Endothelial cell of umbilical vein (primary cell): ENCODE measurements around the gene OR7A5.

DNA sequence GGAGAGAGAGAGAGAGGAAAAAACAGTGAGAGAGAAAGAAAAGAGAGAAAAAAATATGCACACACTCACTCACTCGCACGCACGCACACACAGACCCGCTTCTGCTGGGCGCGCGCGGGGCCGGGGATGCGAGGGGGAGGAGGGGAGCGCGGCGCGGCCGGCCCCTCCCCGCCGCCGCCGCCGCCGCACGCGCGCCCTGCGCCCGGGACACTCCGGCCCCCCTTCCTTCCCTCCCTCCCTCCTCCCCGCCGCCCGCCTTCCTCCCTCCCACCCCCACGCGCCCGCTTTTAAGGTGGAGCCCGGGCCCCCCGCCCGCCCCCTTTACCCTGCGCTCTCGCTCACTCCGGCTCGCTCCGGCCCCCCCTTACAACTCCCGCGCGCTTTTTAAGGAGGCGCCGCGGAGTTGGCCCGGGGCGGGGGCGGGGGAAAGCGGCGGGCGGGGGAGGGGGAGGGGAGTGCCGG lies 5.1 kb upstream of the C19orf67 start:
- PRO-cap = bidirectional peak, plus-strand start outside the sequence, minus-strand start at position 360 of the sequence
CAGE:
- cytosol, long polyA minus RNA = no peak
- cytosol, long polyA plus RNA = no peak
- long polyA plus RNA = no peak
- nucleus, long polyA minus RNA = start-site peak on the minus strand centred at position 132 of the sequence, 21 bp wide, 8 reads
- nucleus, long polyA plus RNA = no peak

GRCh38 chr19:14091075-14092065 lies 5.8 kb upstream of the C19orf67 start:
- PRO-cap = bidirectional peak, plus-strand start at chr19:14091212, minus-strand start at chr19:14090972
CAGE:
- cytosol, long polyA minus RNA = no peak
- cytosol, long polyA plus RNA = no peak
- long polyA plus RNA = no peak
- nucleus, long polyA minus RNA = no peak
- nucleus, long polyA plus RNA = start-site peak on the minus strand at chr19:14091682-14091801, 17 and 36 reads in 2 replicates

DNA sequence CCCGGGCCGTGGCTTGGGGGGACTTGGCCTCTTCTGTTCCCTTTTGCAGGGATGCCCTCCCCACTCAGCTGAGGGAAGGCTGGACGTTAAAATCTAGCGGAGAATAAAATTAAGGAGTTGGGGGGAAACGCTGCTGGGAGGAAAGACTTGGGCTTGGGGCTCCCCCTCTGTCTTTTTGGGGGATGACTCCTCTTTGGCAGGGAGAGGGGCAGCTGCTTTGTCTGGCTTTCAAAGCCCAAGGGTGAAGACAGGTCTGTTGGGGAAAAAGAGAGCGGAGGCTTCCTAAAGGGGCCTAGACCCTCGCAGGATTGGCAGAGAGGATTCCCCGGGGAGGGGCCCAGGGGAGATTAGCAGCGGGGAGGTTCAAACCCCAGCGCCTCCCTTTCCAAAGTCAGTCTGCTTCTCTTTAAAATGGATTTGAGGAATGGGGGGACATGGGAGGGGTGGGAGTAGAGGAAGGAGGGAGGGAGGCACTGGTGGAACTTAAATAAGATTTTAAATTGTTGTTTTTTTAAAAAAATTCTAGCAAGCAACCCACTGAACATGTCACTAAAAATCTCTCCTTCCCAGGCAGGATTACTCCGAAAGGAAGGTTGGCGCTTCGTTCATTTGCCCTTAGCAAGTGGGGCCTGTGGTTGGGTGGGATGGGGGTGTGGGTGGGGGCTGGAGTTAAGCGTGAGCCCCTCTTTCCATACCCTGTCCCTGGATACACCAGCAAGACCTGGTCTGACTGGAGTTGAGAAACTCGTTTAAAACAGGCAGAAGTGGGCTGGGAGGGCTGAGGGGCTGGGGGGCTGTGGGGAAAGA lies 6.7 kb upstream of the C19orf67 start:
- PRO-cap = no peak
CAGE:
- cytosol, long polyA minus RNA = no peak
- cytosol, long polyA plus RNA = no peak
- long polyA plus RNA = no peak
- nucleus, long polyA minus RNA = no peak
- nucleus, long polyA plus RNA = no peak

- PRO-cap = no peak
CAGE:
- cytosol, long polyA minus RNA = no peak
- cytosol, long polyA plus RNA = no peak
- long polyA plus RNA = no peak
- nucleus, long polyA minus RNA = no peak
- nucleus, long polyA plus RNA = no peak
Measured at GRCh38 chr19:14114720-14115338, 2.7 kb downstream of the PRKACA start.

GRCh38 chr19:14115626-14116083 lies 1.9 kb downstream of the PRKACA start:
- PRO-cap = no peak
CAGE:
- cytosol, long polyA minus RNA = no peak
- cytosol, long polyA plus RNA = no peak
- long polyA plus RNA = no peak
- nucleus, long polyA minus RNA = no peak
- nucleus, long polyA plus RNA = no peak

DNA sequence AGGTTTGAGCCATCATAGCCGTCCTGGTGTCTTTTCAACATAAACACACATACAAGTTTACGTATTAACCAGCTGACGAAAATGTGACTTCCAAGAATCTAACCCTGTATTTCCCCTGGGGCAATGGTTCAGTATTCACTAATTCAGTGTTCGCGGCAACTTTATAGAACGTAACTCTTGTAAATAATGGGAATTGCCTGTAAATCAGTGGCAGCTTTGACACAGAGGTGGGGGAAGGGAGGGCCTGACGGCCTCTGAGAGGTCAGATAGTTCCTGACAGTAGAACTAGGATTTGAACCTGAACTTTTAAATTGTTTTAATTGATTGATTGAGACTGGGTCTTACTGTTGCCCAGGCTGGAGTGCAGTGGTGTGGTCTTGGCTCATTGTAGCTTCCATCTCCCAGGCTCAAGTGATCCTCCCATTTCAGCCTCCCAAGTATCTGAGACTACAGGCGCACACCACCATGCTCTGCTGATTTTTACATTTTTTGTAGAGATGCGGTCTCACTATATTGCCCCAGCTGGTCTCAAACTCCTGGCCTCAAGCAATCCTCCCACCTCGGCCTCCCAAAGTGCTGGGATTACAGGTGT lies 7.8 kb upstream of the PRKACA start:
- PRO-cap = no peak
CAGE:
- cytosol, long polyA minus RNA = no peak
- cytosol, long polyA plus RNA = no peak
- long polyA plus RNA = no peak
- nucleus, long polyA minus RNA = no peak
- nucleus, long polyA plus RNA = no peak

- PRO-cap = no peak
CAGE:
- cytosol, long polyA minus RNA = no peak
- cytosol, long polyA plus RNA = no peak
- long polyA plus RNA = no peak
- nucleus, long polyA minus RNA = no peak
- nucleus, long polyA plus RNA = no peak
Measured at GRCh38 chr19:14162512-14163588, 26.5 kb upstream of the ASF1B start.

DNA sequence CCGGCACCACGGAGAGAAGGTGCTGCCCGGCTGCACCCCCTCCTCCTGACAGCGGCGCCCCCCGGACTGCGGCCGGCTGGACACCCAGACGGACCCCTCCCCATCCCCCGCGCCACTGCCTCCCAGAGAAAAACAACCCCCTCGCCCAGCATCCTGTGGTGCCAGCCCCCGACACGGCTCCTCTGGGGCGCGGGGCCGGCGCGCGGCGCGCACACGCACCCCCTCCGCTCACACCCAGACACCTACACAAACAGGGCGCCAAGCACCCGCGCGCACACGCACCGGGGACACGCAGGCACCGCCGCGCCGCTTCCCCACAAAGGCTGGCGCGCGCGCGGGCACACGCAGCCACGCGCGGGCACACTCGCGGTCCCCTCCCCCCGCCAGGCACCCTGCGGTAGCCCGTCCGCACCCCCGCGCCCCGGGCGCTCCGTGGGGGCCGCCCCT lies 621 bp downstream of the ADGRL1 start:
- PRO-cap = no peak
CAGE:
- cytosol, long polyA minus RNA = no peak
- cytosol, long polyA plus RNA = no peak
- long polyA plus RNA = no peak
- nucleus, long polyA minus RNA = no peak
- nucleus, long polyA plus RNA = no peak

DNA sequence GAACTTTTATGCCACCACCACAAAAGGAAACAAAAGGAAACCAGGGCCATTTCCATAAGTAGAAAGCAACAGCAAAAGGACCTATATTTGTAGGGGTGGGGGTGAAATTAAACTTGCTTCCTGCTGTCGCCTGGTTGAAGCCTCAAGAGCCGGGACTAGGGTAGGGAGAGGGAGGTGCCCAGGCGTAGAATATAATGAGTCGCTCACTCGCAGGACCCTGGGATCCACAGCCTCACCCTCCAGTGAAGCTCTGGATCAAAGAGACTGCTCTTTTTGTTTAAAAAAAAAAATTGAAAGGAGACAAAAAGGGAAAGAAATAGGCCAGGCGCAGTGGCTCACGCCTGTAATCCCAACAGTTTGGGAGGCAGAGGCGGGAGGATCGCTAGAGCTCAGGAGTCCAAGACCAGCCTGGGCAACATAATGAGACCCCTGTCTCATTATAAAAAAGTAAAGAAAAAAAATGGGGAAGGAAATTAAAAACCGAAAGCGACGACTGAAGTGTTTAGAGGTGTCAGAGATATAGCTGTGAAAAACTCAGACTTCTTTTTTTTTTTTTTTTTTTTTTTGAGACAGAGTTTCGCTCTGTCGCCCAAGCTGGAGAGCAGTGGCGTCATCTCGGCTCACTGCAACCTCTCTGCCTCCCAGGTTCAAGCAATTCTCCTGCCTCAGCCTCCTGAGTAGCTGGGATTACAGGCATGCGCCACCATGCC lies 10.9 kb upstream of the ADGRE5 start:
- PRO-cap = no peak
CAGE:
- cytosol, long polyA minus RNA = no peak
- cytosol, long polyA plus RNA = no peak
- long polyA plus RNA = no peak
- nucleus, long polyA minus RNA = no peak
- nucleus, long polyA plus RNA = no peak

GRCh38 chr19:14380573-14380871 lies 722 bp upstream of the ADGRE5 start:
- PRO-cap = no peak
CAGE:
- cytosol, long polyA minus RNA = no peak
- cytosol, long polyA plus RNA = no peak
- long polyA plus RNA = no peak
- nucleus, long polyA minus RNA = no peak
- nucleus, long polyA plus RNA = no peak

GRCh38 chr19:14394311-14395199 lies 13.3 kb downstream of the ADGRE5 start:
- PRO-cap = no peak
CAGE:
- cytosol, long polyA minus RNA = no peak
- cytosol, long polyA plus RNA = no peak
- long polyA plus RNA = no peak
- nucleus, long polyA minus RNA = no peak
- nucleus, long polyA plus RNA = no peak

- PRO-cap = no peak
CAGE:
- cytosol, long polyA minus RNA = no peak
- cytosol, long polyA plus RNA = no peak
- long polyA plus RNA = no peak
- nucleus, long polyA minus RNA = no peak
- nucleus, long polyA plus RNA = no peak
Measured at GRCh38 chr19:14404222-14404855, 14.8 kb downstream of the DDX39A start.

DNA sequence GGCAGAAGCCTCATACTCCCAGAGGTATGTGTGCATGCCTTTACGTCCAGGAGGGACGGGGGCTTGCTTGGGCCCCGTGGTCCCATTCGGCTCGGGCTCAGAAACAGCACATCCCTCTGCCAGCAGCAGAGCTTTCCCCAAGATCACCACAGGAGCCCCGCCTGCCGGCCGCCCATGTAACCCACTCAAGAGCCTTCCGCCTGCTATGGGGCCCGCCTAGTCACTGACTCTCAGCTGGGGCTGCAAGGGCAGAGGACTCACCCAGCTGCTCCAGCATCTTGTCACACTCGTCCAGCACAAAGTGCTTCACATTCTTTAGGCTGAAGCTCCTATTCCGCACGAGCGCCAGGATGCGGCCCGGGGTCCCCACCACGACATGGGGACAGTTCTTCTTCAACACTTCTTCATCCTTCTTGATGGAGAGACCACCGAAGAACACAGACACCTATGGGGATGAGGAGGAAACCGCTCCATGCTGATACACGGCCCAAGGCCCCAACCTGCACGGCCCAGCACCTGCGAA lies 8.4 kb downstream of the DDX39A start:
- PRO-cap = no peak
CAGE:
- cytosol, long polyA minus RNA = no peak
- cytosol, long polyA plus RNA = no peak
- long polyA plus RNA = no peak
- nucleus, long polyA minus RNA = no peak
- nucleus, long polyA plus RNA = no peak

GRCh38 chr19:14412519-14413286 lies 6.4 kb downstream of the DDX39A start:
- PRO-cap = no peak
CAGE:
- cytosol, long polyA minus RNA = no peak
- cytosol, long polyA plus RNA = no peak
- long polyA plus RNA = no peak
- nucleus, long polyA minus RNA = no peak
- nucleus, long polyA plus RNA = no peak

DNA sequence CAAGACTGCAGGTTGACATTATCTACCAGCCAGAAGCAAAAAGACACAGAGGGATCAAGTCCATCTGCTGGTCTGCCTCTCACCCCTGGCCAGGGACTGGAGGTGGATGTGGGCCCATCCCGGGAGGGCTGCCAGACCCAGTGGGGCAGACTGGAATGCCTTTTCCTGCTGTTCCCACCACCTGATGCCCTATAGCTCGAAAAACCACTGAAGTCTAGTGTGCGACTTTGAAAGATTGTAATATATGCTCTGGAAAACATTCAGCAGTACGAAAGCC lies 2.7 kb downstream of the DNAJB1 start:
- PRO-cap = no peak
CAGE:
- cytosol, long polyA minus RNA = no peak
- cytosol, long polyA plus RNA = no peak
- long polyA plus RNA = no peak
- nucleus, long polyA minus RNA = no peak
- nucleus, long polyA plus RNA = no peak

DNA sequence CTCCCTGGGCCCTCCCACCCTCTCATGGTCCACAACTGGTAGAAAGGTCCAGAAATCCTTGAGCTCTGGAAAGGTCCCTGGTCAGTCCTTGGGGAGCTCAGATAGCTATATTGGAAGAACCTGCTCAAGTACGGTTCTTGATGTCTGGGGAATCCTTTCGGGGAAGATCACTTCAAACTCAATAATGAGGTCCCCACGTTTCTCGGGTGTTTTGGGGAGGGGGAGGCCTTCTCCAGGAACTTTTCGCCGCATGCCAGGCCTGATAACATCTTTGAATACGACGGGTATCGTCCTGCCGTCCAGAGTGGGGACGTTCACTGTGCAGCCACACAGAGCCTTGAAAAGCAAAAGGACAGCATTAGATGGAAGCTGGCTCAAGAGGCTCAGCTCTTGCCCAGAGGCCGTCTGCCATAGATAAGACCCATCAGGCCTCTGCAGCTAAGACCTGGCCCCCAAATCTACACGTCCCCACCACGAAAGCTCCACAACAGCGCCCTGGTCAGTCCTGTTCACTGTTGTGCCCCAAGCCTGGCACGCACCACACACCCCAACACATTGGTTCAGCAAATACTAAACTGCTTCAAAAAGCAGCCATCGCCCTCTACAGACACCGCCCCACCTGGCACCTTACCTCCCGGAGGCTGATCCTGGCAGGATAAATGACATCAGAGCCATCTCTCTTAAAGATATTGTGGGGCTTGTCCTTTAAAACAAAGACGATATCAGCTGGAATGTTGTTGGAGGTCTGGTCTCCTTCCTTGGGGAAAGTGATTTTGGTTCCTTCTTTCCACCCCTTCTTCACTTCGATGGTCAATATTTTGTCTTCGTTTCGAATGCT lies 2.1 kb downstream of the DNAJB1 start:
- PRO-cap = no peak
CAGE:
- cytosol, long polyA minus RNA = no peak
- cytosol, long polyA plus RNA = no peak
- long polyA plus RNA = no peak
- nucleus, long polyA minus RNA = no peak
- nucleus, long polyA plus RNA = no peak

GRCh38 chr19:14565831-14566526 lies 5.9 kb downstream of the NDUFB7 start:
- PRO-cap = no peak
CAGE:
- cytosol, long polyA minus RNA = no peak
- cytosol, long polyA plus RNA = start-site peak on the minus strand at chr19:14566110-14566134, 281 and 477 reads in 2 replicates
- long polyA plus RNA = no peak
- nucleus, long polyA minus RNA = no peak
- nucleus, long polyA plus RNA = no peak

- PRO-cap = no peak
CAGE:
- cytosol, long polyA minus RNA = no peak
- cytosol, long polyA plus RNA = no peak
- long polyA plus RNA = no peak
- nucleus, long polyA minus RNA = no peak
- nucleus, long polyA plus RNA = no peak
Measured at GRCh38 chr19:14661488-14661895, 13.2 kb downstream of the ADGRE3 start.

GRCh38 chr19:14786263-14786690 lies 7.9 kb upstream of the ADGRE2 start:
- PRO-cap = no peak
CAGE:
- cytosol, long polyA minus RNA = no peak
- cytosol, long polyA plus RNA = no peak
- long polyA plus RNA = no peak
- nucleus, long polyA minus RNA = no peak
- nucleus, long polyA plus RNA = no peak

GRCh38 chr19:14835023-14835684 lies at the start of gene OR7A5:
Gene OR7A5, minus strand, starts transcription at chr19:14835185.
- PRO-cap = no peak
CAGE:
- cytosol, long polyA minus RNA = no peak
- cytosol, long polyA plus RNA = no peak
- long polyA plus RNA = no peak
- nucleus, long polyA minus RNA = no peak
- nucleus, long polyA plus RNA = no peak